ENCODE results near the genes PLVAP and LSM4.

- PRO-cap, result no peak
These were observed 1.0 kb downstream of the ANO8 start for GRCh38 chr19:17333485-17334208.

DNA sequence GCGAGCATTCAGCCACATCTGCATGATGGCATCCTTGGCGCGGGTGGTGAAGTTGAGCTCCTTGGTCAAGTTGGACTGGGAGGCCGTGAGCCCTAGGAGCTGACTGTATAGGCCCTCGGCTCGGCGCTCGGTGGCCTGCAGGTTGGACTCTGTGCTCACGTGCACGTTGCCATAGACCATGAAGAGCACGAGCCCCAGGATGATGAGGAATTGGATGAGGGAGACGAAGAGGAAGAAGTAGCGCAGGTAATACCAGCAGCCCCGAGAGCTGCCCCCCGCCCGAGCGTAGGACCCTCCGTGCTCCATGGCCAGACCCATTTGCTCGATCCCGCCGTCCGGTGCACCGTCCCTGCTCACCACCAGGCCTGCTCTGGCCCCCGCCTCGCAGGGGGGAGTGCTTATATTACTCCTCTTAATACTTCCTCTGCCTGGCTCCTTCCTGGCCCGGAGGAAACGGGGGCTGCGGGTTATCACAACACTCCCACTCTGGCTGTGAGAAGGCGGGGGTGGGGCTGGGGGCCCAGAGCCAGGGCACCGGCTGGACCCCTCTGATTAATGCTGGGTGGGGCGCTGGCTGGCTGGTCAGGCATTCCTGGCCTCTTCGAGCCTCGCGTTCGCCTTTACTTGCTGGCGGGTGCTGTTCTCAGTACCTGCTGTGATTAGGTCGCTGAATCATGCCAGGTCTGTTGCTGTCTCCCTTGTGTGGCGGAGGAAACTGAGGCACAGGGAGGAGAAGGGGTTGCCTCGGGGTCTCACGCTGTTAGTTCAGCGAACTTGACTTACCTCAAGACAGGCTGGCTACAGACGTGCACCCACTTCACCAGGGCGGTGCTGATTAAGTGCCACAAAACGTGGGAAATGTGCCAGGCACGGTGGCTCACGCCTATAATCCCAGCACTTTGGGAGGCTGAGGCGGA is at the start of gene PLVAP:
Gene PLVAP (minus strand): TSS at position 372 of the 917 bp plus-strand sequence.
- PRO-cap, result bidirectional peak, plus-strand start at position 555 of the sequence, minus-strand start at position 372 of the sequence

DNA sequence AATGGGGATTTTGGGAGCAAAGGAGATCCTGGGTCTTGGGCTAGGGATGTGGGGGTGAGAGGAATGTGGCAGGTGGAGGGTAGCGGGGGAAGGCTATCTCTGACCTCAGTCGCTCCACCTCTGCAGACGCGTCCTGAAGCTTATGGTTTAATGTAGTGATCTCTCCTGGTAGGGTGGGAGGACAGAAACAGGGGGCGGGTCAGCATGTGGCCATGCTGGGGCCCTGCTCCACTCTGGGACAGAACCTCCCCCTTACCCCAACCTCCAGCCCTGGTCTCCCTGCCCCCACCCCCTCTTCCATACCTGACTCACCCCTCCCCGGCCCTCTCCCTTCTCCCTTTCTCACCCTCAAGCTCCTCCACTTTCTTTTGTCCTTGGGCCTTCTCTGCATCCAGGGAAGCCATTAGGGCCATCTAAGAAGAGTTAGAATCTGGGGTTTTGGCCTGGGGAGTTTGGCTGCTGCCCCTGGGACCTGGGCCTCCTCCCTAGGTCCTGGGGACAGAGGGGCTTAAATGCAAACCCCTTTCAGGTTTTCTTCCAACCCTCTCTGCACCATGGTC is 1.3 kb downstream of the BST2 start:
- PRO-cap, result no peak

- PRO-cap, result no peak
These were observed 13.7 kb downstream of the SLC27A1 start for GRCh38 chr19:17483926-17484539.

GRCh38 chr19:17489002-17489778 is 18.9 kb downstream of the SLC27A1 start:
- PRO-cap, result no peak

DNA sequence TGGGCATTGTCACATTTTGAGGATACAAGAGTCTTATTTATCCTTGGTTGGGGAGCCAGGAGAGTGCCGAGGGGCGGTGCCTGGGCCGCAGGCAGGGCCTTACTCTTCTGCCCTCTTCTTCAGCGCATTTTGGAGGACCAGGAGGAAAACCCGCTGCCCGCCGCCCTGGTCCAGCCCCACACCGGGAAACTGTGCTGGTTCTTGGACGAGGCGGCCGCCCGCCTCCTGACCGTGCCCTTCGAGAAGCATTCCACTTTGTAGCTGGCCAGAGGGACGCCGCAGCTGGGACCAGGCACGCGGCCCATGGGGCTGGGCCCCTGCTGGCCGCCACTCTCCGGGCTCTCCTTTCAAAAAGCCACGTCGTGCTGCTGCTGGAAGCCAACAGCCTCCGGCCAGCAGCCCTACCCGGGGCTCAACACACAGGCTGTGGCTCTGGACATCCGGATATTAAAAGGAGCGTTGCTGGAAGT is 6.2 kb upstream of the NIBAN3 start:
- PRO-cap, result no peak

DNA sequence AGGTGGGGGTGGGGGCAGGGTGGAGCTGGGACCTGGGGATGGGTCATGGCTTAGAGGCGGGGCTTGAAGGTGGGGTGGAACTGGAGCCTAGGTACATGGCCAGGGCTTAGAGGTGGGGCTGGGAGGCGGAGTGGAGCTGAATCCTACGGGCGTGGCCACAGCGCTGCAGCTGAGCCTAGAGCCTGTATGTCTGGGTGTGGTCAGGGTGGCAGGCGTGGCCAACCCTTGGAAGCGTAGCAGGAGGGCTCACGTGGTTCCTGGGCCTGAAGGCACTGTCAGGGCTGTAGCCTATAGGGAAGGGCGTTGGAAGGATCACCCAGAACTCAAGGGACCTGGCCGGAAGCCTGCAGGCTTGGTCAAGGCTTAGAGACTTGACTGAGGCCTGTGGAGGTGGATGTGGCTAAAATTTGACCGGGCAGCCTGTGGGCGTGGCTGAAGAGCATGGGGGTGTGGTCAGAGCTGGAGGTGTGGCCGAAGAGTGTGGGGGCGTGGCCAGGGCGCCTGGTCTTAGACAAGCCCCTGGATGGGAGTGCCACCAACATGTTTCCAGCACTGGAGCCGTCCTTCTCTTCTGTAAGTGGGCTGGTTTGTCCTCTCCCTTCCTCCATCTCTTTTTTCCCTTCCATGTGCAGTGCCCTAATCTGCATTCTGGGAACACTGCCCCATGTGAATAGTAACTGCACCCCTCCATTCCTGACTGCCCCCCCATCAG is 24.4 kb downstream of the COLGALT1 start:
- PRO-cap, result no peak

DNA sequence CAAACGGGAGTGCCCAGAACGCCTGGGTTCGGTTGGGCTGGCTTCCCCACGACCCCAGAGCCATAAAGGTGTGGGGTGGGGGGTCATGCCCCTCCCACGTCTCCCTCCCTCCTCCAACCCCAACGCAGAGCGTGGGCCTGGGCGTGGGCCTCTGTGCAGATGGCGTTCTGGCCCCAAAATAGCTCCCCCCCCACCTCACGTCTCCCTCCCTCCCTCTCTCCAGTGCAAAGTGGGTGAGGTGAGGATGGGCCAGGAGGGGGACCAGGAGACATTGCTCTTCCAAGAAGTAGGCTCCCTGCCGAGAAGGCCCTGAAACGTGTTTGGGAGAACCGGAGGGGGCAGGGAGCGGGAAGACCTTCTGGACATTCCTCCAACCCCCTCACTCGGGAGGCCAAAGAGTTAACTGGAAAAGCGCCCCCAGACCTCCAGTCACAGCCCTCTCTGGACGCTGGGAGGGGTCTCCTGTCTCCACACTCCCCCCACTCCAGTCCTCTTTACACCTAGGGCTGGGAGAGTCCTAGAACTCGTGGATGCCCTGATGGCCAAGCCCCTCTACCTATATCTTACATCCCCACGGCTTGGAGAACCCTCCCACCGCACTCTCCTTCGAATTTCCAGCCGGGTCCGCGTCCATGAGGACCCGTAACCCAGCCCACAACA is 906 bp downstream of the UNC13A start:
- PRO-cap, result no peak

DNA sequence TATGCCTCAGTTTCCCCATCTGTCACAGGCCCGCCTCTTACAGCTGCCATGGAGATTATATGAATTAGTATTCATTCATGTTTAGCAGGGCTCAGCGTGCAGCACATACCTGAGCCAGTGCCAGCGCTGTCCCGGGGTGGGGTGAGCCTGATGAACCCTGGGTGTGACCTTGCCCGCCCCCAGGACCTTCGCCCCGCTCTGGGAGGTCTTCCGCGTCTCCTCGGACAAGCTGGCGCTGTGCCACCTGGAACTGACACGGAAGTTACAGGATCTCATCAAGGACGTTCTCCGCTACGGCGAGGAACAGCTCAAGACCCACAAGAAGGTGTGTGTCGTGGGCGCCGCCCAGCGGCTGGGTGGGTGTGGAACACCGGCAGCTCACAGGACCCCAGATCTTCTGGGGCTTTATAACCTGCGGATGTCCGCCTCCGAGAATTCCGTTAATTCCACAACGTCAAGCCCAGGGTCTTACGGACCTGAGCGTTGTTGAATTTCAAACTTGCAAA is 15.3 kb downstream of the FCHO1 start:
- PRO-cap, result no peak

GRCh38 chr19:18027114-18027630 is 19.2 kb downstream of the ARRDC2 start:
- PRO-cap, result no peak

DNA sequence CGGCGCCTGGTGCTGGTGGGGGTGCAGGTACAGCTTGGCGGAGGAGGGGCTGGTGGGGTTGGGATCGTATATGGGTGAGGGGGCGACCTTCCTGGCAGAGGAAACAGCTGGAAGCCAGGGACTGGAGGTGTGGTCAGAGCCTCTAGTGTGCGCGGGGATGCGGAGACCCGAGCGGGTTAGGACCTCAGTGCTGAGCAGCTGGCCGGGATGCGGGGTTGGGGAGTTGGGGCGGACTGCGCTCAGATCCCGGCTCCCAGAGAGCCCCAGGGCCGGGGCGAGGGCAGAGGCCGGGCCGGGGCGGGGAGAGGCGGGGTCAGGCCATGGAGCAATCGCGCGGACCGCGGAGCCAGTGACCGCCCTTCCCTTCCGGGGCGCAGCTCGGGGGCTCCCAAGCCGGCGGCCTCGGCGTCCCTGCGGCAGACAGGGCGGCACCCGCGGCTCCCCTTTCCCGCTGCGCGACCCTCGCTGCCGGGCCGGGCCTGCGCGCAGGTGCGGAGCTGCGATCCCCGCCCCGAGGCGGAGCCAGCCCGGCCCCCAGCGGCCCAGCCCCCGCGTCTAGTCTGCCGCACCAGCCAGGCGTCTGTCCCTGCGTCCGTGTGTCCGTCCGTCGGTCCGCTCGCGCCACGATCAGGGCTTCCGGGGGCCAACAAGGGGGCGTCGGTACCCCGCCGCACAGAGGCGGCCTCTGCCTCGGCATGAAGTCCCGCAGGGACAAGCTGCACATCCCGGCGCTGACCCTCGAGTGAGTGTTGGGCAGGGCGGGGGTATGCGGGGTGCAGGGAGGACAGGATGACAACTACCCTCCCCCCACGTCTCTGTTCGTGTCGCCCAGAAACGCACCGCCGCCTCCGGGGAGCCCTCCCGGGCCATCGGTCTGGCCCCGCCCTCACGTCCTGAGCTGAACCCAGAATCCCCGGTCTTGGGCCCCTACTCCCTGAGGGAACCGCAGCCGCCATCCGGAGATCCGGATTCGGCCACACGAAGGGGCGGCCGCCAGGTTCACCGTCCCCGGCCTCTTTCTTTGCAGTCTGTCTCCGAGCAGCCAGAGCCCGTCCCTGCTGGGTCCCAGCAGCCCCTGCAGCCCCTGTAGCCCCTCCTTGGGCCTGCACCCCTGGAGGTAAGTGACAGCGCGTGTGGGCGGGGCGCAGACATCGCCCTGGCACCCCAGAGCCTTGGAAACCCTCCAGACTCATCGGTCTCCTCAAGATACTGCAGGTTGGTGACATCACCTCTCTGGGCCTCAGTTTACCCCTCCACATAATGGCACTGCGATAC is 12.5 kb downstream of the MAST3 start:
- PRO-cap, result bidirectional peak, plus-strand start at position 391 of the sequence, minus-strand start at position 265 of the sequence; bidirectional peak, plus-strand start at position 571 of the sequence, minus-strand start at position 467 of the sequence

GRCh38 chr19:18247947-18248524 is 21.8 kb upstream of the PDE4C start:
- PRO-cap, result no peak

DNA sequence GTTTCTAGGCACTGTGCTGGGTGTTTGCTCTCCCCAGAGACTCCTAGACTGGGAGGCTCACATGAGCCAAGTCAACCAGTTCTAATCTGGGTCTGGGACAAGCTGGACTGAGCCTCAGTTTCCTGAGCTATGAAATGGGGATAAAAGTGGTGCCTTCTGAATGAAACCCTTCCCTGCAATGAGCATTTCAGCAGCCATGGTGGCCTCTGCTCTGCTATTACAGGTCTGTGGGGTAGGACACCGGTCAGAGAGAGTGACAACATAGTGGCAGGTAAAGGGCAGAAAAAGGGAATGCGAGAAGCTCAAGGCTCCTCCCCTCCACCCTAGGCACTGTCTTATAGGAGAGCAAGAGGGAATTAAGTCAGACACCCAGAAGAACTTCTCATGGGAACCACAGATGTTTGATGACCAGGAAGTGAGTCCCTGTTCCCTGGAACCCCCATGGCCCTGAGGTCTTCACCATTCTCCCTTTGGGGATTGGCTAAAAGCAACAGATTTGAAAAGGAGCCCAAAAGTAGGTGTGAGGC is 19.8 kb downstream of the IQCN start:
- PRO-cap, result no peak

DNA sequence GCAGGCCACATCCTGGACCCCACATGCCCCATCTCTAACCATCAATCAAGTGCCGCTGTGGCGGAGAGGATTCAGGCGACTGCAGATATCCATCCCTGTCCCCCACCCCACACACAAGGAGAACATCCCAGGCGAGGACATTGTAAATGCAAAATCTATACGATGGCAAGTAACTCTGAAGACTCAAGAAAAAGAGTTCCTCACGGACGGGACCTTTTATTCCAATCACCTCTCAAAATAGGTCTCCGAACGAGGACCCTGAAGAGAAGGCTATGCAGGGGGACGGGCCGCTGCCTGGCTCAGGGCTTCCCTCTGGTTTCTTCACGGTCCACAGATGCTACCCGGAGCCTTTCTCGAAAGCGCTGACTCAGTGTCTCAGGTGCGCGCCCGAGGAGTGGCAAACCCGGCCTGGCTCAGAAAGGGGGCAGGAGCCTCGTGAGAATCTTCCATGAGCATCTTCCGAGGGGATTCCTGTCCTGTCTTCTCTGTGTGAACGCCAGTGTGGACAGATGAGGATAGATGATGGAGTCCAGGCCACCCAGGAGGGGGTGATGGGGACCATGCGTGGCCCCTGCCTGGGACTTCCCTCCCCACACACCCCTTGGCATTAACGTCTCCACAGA is 16.7 kb downstream of the LSM4 start:
- PRO-cap, result no peak

DNA sequence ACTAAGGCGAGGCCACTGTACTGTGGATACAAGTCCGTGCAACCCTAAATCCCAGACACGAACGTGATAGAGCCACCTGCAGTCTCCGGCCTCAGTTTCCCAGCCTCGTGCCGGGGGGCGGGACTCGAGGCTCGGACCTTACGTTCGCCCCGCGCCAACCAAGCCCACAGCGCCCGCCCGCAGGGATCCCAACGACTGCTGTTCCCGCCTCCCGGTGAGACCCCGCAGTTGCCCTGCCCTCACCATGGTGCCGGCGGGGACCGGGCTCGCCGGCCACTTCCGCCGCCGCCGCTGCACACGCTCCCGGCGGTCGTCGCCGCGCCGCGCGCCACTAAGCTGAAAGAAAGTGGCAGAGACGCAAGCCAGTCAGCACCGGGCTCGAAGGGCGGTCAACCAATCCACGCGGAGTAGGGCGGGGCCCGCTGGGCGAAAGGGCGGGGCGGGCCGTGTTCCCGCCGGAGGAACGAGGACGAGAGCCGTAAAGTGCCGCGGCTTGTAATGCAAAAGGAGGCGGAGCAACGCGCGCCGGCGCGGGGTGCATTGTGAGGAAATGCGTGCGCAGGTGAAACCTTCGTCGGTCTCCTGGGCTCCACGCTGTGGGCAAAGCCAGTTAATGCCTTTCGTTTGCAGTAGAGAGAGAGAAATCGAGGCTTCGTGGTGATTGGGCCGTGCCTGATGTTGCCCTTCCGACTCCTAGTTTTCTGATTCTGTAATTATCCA is at the start of gene LSM4:
Gene LSM4 (minus strand): TSS at position 302 of the 720 bp plus-strand sequence.
- PRO-cap, result bidirectional peak, plus-strand start at position 566 of the sequence, minus-strand start at position 302 of the sequence

GRCh38 chr19:18389435-18389945 is 3.5 kb downstream of the GDF15 start:
- PRO-cap, result no peak

DNA sequence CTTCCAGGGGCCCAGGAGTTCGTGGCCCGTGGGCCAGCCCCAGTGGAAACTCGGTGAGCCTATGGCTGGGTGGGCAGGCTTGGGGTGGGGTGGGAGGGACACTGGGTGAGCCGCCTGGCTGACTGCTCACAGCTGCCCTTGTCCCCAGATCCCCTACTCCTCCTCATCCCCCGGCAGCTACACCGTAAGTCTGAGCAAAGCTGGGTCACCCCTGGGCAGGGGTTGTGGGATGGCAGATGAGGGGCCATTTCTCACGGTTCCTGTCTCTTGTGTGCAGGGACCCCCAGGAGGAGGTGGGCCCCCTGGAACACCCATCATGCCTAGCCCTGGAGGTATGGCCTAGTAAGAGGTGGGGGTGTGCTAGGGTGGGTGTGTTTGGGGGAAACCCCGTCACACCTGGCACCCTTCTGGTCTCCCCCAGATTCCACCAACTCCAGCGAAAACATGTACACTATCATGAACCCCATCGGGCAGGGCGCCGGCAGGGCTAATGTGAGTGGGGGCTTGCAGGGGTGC is 5.3 kb downstream of the ISYNA1 start:
- PRO-cap, result no peak

GRCh38 chr19:18436851-18437780 is 817 bp downstream of the ISYNA1 start:
- PRO-cap, result no peak

DNA sequence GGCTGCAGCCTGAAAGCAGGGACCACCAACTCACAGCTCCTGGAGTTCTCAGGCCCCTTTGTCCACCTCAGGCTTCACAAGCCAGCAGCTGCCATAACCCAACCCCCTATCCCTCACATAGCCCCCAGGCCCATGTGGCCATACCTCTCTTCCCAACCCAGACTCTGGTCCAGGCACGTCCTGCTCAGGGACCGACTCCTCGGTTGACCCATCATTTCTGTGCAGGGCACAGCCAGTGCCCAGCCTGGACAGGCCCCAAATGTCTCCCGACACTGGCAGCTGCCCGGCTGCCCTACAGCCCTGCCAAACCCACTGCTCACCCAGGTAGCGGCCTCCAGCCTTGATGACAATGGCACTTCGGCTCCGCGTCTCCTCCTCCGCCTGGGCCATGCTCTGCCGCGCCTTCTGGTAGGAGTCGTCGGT is 27.2 kb upstream of the ISYNA1 start:
- PRO-cap, result no peak

- PRO-cap, result no peak
These were observed 31.7 kb upstream of the ISYNA1 start for GRCh38 chr19:18469648-18469940.